Type B pancreatic cell (in vitro differentiated cells): ENCODE data around the genes ADAD1, FAT4 and JADE1.

DNA sequence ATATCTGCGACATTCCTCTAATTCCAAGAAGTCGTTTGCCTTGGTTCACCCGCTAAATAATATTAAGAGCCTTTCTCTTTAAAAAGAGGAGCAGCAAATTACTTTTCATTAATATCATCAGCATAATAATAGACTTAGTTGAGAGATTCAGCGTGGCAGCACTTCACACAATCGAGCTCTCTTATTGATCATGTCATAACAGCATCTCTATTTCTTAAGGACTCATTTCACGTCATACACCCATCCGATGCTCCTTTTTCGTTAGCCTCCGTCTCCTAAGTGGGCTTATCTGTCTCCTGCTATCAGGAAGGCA lies 339 bp upstream of the BLTP1 start:
- PRO-cap: no peak

GRCh38 chr4:122294487-122295279 lies 84.1 kb upstream of the ADAD1 start:
- PRO-cap: no peak

GRCh38 chr4:122347345-122347991 lies 31.3 kb upstream of the ADAD1 start:
- PRO-cap: no peak

DNA sequence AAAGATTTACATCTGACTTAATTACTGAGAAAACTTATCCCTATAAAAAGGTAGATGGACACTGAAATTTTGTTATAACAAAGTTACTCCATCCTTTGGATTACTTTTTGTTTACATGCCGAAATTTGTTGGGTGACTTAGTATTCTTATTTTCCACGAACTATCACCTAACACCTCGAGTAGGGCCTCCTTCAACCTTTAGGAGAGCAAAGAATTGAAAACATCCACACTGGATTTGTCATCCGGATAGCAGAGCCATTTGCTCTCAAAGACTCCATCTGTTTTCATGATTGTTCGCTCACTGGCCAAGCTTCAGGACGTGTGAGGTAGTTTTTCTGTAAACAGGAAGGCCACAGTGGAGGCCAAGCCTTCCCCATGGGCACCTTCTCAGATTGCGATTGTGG lies at the start of gene ADAD1:
Gene ADAD1 (plus strand): TSS at position 338 of the 404 bp plus-strand sequence.
- PRO-cap: no peak

DNA sequence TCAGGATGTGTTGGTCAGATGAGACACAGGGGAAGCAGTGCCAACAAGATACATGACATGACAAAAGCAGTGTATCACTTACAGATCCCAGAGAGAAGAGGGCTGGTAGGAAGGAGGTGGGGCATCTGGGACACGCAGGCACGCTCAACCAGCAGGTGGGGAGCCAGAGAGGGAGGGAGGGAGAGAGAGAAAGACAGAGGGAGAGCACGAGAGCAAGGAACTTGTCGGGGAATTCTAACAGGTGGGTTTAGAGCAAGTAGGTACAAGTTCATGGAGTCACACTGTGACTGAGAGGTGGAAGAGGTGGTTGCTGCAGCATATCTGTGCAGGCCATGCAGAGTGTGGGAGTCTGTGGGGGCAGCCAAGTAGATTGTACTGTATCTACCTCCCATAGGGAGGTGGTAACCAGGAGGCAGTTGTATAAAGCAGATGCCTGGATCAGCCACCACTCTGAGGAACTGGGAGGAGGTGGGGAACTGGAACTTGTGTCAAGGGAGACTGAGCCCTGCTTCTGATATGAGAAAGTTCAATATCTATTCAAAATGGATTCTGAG lies 43.6 kb downstream of the BBS12 start:
- PRO-cap: no peak

DNA sequence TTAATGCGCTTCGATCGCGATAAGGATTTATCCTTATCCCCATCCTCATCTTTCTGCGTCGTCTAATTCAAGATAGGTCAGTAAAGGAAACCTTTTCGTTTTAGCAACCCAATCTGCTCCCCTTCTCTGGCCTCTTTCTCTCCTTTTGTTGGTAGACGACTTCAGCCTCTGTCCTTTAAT lies 658 bp upstream of the FGF2 start:
- PRO-cap: no peak

DNA sequence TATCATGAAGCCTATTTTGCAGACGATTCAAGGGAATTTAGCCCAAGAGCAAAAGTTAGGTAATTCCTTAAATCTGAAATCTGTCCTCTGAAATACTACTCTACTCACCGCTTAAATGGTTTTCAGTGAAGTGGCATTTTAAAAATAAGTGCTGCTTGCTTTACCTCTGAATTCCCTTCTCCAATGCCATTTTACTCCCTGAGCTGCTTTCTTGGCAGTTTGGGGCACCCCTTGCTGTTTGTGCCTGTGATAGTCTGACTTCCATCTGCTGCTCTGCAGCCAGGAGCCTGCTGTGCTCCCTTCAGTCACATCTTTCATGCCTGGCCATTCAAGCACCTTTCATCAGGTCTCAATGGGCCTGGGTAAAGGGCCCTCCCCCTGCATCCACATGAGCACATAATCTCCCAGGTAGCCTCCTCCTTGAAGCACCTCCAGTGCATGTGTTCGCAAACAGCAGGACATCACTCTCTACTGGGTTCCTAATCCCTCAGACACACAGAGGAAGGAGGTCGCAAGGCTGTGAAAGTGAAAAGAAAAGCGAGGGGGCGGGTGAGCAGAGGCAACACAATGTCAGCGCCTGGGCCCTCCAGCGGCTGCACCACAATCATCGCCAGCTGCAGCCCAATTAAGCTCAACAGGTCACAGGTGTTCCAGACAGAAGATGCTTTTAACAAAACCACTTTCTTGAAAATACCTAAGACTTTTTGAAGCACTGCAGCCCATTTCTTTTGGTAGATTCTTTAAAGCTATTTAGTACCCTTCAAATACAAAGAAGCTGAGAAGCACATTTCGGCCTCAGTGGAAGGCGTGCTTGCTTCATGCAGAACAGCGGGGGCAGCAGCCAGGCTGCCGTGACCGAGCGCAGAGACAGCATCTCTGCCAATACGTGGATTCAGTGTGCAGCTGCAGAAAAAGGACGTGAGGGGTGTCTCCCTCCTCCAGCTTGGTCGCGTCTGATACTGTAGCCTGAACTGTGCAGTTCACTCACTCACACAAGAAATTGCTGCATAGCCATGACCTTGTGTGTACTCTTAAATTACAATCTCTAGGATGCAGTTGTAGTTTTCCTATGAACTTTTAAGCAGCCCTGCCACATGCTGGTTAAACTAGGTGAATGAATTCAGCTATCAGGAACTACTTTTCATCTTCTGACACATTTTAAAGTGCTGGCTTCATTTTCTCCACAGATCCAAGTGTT lies 92.3 kb upstream of the SPRY1 start:
- PRO-cap: no peak

DNA sequence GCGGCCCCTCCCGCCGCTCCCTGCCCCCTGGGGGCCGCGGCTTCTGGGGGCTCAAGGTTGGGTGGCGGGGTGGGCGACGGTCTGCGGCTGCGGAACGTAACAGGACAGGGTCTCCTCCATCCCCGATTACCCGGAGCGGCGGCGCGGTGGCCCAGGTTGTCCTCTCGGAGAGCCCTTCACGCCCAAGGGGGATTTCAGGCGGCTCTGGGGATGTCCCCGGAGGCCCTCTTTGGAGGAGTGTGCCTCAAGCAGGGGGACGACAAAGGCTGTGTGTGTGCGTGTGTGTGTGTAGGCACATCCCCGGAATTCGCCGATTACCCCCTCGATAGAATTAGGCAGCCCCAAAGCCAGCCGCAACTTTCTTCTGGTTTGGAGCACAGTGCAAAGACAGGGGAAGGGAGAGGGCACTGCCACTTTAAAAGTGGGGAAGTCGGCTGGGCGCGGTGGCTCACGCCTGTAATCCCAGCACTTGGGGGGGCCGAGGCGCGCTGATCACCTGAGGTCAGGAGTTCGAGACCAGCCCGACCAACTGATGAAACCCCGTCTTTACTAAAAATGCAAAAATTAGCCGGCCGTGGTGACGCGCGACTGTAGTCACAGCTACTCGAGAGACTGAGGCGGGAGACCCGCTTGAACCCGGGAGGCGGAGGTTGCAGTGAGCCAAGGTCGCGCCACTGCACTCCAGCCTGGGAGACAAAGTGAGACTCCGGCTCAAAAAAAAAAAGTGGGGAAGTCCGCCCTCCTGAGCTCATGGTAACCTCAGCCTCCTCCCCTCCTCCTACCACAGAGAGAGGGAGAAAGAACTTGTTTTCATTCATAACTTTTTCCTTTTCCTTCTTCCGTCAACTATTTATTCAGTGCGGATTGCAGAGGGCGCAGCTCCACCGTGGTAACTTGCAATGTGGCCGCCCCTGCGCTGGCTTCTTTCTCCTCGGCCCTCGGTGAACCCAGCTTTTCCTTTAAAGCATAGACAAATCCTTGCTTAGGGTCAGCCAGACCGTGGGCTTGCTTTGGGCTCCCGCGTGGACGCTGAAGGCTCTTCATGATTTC lies 2.4 kb downstream of the SPRY1 start:
- PRO-cap: no peak

GRCh38 chr4:123546567-123547200 lies 150.1 kb downstream of the SPRY1 start:
- PRO-cap: no peak

- PRO-cap: no peak
Observed at GRCh38 chr4:124019809-124020669, 623.4 kb downstream of the SPRY1 start.

- PRO-cap: no peak
Observed at GRCh38 chr4:124948924-124949720, 236.6 kb upstream of the ANKRD50 start.

GRCh38 chr4:125314526-125315517 lies at the start of gene FAT4:
Gene FAT4, plus strand, starts transcription at chr4:125314955.
- PRO-cap: unidirectional peak, plus-strand start at chr4:125314988; bidirectional peak, plus-strand start at chr4:125315127, minus-strand start at chr4:125315033

DNA sequence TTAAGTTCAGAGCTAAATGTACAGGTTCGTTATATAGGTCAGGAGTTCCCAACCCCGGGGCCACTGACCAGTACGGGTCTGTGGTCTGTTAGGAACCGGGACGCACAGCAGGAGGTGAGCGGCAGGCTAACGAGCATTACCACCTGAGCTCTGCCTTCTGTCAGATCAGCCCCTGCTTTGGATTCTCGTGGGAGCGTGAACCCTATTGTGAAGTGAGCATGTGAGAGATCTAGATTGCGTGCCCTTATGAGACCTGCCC lies 51.0 kb downstream of the FAT4 start:
- PRO-cap: no peak

GRCh38 chr4:126955559-126956652 lies 676.9 kb upstream of the INTU start:
- PRO-cap: no peak

- PRO-cap: bidirectional peak, plus-strand start at chr4:127857249, minus-strand start at chr4:127857260
Observed at GRCh38 chr4:127856620-127857340, 23.9 kb upstream of the PLK4 start.

GRCh38 chr4:127965802-127966328 lies 659 bp downstream of the ABHD18 start:
- PRO-cap: bidirectional peak, plus-strand start at chr4:127965893, minus-strand start at chr4:127965881

DNA sequence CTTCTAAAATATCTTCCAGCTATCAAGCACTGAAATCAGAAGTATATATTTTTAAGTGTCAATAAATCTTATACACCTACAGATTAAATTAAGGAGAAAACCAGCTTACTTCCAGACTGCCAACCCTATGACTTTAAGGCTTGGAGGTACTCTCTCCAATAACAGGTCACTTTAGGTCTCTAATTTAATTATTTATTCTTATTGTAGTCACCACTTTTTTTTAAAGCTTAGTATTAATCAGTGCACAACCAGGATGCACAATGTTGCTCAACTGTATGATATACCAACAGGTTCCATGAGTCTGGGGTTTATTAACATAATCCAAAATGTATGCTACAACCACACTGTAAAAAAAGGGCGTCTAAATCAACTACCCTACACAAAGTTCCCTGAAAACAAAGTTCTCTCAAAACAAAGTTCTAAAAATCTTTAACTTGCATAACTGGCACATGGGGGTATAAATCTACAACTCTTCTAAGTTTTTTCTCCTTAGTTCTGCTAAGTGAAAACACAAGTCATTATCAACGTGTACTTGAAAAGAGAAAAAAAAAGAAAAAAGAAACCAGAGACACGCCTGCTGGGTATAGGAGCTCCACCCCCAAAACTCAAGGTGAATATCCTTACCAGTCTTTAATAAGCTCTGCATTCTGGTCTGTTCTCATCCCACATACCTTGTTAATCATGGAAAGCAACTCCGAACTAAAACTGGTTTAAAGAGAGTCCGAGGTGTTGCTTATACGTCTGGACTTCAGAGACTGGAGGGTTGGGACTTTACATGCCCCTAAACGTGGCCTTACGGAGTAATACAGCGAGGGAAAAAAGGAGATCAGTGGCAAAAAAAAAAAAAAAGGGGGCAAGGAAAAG lies 1.3 kb downstream of the PGRMC2 start:
- PRO-cap: unidirectional peak, plus-strand start at position 645 of the sequence

DNA sequence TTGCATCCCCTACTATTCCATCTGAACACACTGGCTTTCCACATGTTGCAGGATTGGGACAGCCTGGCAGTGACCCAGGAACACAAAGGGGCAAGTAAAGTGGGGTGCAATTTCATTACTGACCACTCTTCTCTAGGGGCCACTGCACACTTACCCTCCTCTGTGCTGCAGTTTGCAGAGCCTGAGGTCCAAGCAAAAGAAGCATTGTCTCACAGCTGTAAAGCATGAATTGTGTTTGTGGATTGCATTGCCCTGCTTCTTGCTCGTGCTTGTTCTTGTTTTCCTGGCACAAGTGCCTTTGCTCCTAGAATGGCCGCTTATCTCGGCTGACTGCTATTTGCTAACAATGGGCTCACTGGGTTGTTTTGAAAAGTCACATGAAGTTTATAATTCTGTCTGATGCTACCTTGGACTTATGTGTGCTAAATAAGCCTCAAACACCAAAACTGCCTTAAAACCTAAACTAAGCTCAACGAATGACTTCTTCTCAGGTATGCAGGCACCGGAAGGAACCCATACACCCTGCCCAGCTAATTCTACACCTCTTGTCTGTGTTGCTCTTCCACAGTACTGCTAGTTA lies 209.0 kb upstream of the JADE1 start:
- PRO-cap: no peak

GRCh38 chr4:128809299-128810425 lies at the start of gene JADE1:
Gene JADE1, plus strand, starts transcription at chr4:128809700.
- PRO-cap: unidirectional peak, plus-strand start at chr4:128809721; bidirectional peak, plus-strand start at chr4:128809815, minus-strand start at chr4:128809816

GRCh38 chr4:128831460-128832269 lies 22.2 kb downstream of the JADE1 start:
- PRO-cap: no peak